Measurements from ENCODE around the genes SCTR and TFCP2L1.

DNA sequence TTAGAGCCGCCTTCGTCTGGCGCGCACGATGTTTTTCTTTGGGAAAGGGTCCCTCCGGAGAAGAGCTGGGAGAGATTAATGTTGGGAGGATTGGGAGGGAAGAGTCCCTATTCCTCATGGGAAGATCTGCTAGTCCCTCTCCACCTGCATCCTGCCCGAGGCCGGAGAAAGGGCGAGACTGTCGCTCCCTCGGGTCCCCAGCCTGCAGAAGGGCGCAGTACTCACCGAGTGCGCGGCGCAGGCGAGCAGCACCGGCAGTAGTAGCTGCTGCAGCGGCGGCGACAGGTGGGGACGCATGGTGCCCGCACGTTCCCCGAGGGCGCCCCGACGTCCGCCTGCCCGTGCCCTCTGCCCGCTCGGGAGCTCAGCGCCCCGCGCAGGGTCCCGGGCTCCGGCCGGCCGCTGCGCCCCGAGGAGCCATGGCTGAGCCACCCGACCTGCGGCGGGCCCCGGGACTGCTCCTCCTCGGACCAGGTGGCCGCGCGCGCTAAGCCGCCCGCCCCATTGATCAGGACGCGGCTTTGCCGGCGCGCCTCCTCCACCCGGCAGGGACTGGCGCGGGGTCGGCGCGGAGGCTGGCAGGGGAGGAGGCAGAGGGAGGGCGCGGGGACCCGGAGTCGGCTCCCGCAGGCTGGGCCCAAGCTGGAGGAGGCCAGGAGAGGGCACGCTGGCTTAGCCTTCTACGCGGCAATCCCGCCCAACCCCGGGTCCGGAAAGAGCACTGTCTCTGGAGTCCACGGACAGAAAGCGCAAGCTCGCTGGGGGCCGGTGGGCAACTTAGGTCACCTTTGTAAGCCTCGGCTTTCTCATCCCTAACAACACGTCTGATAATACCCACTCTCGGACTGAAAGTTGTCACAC lies at the start of gene SCTR:
Gene SCTR, minus strand, starts transcription at position 554 of the 861 bp plus-strand sequence.
- RRBS, 2 experiments: 11 to 14% methylated on average over 48 to 49 of the region's 81 CpGs

GRCh38 chr2:119756695-119757330 lies 2.9 kb upstream of the PTPN4 start:
- RRBS, 2 experiments: no CpG with 5 or more reads among the region's 6 CpGs

- RRBS, 2 experiments: no CpG with 5 or more reads among the region's 14 CpGs
Measured at GRCh38 chr2:120209987-120210609, 13.1 kb downstream of the TMEM185B start.

DNA sequence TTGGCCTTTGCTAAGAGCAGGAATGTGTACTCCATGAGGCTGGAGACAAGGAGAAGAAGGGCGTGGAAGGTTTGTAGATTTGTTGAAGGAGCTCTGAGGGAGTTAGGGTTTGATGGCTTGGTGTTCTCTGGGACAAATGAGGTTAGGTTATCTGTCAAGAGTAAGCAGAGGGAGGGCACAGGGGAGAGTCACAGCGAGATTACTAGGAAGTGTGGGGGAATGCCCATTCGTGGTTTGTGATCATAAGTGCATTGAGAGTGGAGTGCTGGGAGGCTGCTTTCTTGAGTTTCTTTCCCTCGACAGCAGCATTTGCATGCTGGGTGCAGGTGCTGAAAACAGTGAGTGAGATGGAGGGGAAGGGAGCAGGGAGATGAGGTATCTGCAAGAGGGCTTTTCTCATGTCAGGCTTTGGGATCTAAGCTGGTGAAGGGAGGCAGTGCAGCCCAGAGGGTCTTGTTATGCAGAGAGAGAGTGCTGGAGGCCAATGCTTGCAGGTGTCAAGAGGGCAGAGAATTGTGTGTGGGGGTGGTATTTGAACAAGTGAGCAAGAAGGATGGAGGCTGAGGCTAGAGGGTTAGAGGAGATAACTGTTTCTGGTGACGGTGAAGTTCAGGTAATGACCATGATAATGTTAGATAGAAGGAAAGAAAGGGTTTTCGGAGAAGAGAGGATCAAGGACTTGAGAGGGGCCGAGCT lies 8.8 kb downstream of the RALB start:
- RRBS, 2 experiments: no CpG with 5 or more reads among the region's 7 CpGs

- RRBS, 2 experiments: 2 to 13% methylated on average over 3 to 5 of the region's 24 CpGs
Measured at GRCh38 chr2:120398903-120399849, 53.2 kb downstream of the INHBB start.

DNA sequence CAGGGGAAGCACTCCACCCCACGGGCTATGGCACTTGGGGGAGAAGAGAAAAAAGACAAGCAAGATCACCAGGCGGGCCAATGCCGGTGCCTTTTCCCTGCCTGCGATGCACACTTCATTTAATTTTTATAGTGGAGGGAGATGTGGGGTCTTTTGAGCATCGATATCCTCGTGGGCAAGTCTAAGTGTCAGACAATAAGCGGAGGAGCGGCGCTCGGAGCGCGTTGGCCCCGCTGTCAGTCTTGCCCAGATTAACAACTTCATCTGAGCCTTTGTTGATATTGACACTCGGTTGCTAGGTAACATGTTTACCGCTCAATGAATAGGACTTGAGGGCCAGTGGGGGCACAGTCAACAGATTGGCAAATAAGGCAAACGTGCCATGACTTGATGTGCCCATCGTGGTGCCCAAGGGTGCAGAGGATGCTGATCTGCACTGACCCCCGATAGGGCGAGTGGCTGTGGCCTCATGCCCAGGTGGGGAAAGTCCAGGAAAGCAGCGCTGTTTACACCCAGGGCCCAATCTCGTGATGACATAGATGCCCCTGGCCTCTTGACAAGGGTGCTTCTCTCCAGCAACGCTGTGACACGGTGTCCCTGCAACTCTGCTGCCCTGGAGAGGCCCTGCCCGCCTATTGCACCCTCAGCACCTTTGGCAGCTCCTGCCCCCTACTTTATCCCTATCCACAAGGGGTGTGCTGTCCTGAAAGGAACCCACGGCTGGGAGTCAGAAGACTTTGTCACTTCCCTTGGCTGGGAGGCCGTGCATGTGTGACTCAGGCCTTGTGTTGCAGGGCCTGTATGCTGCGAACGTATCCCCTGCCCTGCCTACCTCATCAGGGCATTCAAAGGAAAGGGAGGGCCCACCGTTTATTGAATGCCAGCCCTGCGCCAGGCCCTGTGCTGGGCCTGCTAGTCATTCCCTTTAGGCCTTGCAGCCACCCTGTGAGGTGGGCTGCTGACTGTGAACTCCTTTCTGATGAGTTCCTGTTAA lies 157.9 kb downstream of the INHBB start:
- RRBS, 2 experiments: no CpG with 5 or more reads among the region's 30 CpGs

- RRBS, 2 experiments: no CpG with 5 or more reads among the region's 16 CpGs
Measured at GRCh38 chr2:120541255-120542123, 194.2 kb upstream of the GLI2 start.

DNA sequence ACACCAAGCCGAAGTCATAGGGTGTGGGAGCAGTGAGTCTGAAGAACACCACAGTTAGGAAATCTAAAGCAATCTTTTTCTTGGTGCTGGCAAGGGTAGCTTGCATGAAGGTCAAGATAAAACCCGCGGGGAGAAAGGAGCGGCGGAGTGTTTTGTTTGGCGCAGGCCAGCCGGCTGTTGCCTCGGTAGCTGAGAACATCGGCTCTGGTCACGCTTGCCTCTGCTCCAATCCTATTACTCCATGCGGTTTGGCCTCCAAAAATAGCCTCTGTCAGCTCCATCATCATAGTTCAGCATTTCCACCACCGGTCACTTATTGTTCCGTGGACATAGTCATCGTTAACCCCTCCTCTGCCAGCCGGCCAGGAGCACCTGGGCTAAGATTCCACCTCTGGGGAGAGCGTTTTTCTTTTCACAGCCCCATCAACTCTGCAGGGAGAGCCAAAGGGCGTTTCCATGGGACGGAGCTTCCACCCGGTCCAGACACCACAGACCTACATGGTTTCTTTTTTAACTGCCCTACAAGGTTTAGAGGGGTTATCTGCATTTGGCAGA lies 169.0 kb upstream of the GLI2 start:
- RRBS, 2 experiments: 38% methylated on average over 1 of the region's 19 CpGs; no CpG with 5 or more reads in 1 of the 2 experiments

DNA sequence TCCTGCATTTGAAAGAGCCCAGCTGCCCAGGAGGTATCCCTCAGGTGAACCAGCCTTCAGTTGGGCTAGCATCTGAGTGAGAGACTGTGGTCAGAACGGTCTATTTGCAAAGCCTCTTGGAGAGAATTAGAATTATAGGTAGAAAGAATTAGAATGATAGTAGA lies 2.8 kb downstream of the GLI2 start:
- RRBS, 2 experiments: no CpG with 5 or more reads among the region's 1 CpG

DNA sequence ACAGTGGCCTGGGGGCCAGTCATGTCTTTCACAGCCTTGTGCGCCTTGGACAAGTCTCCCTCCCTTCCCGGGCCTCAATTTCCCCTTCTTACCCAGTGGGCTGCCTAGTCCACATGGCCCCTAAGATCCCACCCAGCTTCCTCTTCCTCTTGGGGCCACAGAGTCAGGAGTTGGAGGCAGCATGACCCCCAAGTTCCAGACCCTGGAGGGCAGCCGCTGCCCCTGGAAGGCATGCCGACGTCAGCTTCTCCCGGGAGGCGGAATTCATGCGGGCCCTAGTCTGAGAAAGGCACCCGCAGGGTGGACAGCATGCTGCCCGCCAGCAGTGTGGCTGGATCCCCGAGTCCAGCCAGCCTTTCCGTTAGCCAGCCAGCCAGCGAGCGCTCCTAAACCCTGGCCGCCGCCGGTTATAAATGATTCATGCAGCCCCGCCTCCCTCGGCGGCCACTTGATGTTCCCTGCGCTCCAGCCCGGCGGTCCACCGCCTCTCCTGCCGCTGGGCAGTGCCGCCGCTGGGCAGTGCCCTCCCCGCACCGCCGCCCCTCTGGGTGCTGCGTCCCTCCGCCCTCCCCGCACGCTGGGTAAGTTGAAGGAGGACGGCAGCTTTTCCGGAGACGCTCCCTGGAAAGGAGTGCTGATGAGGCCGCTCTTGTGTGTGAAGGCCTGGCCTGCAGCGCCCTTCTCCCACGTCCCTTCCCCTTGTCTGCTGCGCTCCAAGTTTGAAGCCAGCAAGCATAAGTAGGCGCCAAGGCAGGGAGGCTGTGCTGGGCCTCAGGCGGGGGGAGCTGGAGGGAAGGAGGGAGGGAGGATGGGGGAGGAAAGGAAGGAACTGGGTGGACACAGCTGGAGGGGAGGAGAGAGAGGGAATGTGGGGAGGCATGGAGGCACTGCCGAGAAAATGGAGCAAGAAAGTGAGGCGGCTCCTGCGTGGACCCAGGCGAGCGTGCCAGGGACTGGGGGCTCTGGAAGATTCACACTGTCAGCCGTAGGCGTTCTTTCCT lies 131.7 kb downstream of the GLI2 start:
- RRBS, 2 experiments: 79 to 80% methylated on average over 8 of the region's 50 CpGs

GRCh38 chr2:121186178-121186621 lies 98.8 kb downstream of the TFCP2L1 start:
- RRBS, 2 experiments: no CpG with 5 or more reads among the region's 10 CpGs

- RRBS, 2 experiments: no CpG with 5 or more reads among the region's 9 CpGs
Measured at GRCh38 chr2:121203637-121204225, 81.3 kb downstream of the TFCP2L1 start.

DNA sequence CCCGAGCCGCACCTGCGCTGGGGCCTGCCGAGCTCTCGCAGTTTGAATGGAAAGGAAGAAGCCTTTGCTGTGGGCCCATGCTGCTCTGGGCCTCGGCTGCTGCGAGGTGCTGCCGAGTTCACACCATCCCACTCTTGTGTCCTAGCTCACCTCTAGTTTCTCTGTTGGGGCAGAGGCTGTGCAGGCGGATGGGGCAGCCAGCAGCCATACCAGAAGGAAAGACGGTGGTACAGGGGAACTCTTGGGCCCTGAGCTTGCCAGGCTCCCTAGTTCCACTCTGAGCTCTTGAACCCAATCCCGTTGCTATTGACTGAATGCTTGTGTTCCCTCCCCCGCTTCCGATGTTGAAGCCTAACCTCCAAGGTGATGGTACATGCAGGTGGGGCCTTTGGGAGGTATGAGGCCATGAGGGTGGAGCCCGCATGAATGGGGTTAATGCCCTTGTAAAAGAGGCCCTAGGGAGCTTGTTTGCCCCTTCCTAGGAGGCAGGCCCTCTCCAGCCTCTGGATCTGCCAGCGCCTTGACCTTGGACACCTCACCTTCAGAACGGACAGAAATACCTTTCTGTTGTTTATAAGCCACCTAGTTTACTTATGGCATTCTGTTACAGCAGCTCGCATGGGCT lies 71.8 kb downstream of the TFCP2L1 start:
- RRBS, 2 experiments: no CpG with 5 or more reads among the region's 17 CpGs

- RRBS, 2 experiments: 1 to 6% methylated on average over 41 to 45 of the region's 68 CpGs
Measured at GRCh38 chr2:121285056-121285780, at the start of gene TFCP2L1. TFCP2L1 (minus strand) TSS chr2:121285202.

DNA sequence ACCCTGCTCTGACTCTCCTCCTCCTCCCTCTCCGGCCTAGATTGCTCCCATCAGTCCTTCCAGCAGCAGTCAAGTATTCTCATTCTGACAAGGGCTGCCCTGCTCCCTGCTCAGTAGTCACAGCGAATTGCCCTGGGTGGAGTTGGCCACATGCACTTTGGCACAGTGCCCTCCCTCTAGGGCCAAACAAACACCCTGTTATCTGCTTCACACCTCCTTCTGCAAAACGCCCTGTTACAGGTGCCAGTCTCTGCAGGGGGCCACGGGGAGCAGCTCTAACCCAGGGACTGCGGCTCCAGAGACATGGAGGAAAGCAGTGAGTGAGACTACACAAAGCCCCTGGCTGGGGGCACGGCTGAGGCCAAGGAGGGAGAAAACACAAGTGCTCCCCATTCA lies 8.4 kb upstream of the TFCP2L1 start:
- RRBS, 2 experiments: no CpG with 5 or more reads among the region's 6 CpGs

DNA sequence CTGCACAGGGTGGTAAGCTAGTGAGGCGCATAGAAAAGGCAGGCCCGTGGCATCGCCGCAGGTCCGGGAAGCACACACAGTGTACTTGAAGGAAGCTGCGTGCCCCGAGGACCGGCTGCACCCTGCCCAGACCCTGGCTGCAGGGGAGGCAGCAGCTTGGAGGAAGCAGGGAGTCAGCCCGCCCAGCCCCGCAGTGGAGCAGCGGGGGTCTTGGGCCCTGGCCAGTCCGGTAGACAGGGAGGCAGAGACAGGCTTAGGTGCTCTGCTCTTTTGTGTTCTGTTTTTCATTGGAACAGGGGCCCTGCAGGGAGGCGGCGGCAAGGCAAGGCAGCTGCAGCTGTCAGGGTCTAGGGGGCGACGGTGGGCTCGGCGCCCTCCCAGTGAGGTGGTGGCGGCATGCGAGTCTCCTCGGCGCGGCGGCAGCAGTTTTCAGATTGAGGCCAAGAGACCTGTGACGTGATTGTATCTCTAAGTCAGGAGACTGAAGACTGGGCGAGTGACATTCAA lies 53.3 kb upstream of the TFCP2L1 start:
- RRBS, 2 experiments: 95% methylated on average over 3 of the region's 26 CpGs; no CpG with 5 or more reads in 1 of the 2 experiments

- RRBS, 2 experiments: no CpG with 5 or more reads among the region's 1 CpG
Measured at GRCh38 chr2:121500939-121501427, 148.3 kb downstream of the CLASP1 start.

DNA sequence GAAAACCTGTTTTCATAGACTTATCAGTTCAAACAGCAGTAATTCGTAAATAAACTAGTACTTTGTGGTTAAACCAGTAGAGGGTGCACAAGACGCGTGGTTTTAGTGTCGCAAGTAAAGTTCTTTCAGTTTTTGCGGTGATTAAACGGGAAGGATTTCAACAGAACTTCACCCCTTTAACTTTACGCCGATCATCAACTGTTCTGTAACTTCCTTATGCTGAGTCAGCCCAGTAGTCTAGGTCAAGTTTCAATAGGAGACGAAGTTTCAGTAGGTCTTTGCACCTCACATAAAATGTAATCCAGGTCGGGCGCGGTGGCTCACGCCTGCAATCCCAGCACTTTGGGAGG lies 118.3 kb downstream of the CLASP1 start:
- RRBS, 2 experiments: no CpG with 5 or more reads among the region's 13 CpGs

DNA sequence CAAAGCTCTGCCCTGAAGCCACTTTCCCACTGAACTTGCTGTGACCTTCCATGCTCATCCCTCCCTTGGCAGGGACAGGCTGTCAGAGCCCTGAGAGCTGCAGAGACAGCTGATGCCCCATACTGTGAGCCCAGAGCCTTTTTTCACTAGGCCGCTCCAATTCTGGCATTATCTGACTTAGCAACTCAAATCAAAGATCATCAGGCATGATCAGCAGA lies 83.8 kb downstream of the CLASP1 start:
- RRBS, 2 experiments: no CpG with 5 or more reads among the region's 1 CpG

- RRBS, 2 experiments: no CpG with 5 or more reads among the region's 9 CpGs
Measured at GRCh38 chr2:121648549-121648794, 790 bp downstream of the CLASP1 start.

Measured in Panc1 (cell line).